Body of pancreas (tissue), 2 donors: ENCODE measurements around the gene LTC4S.

DNA sequence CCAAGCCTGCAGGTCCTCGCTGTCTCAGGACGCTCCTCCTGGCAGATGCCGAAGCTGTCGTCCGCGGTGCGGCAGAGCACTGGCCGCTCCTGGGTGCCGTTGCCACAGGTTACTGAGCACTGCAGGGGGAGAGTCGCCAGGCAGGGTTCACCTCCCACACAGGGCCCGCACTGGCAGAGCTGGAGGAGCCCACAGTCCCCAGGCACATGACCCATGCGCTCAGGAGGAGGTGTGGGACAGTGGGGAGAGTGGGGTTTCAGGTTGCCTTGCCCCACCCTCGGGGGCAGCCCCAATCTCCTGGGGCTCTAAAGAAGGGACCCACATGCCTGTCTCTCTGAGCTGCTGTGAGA, 62.5 kb downstream of the ZNF354C start:
- PRO-cap = no peak
- RAMPAGE, long total RNA, 2 experiments = no peak in any of the 2 experiments

GRCh38 chr5:179270534-179271735, 74.3 kb downstream of the ADAMTS2 start:
- PRO-cap = no peak
- RAMPAGE, long total RNA, 2 experiments = no peak in any of the 2 experiments

DNA sequence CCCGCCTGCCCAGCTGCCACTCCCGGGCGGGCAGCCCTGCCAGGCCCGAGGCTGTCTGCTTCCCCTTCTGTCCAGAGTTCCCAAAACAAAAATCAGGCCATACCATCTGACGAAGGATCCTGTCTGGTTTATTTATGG, 57.1 kb downstream of the ADAMTS2 start:
- PRO-cap = no peak
- RAMPAGE, long total RNA, 2 experiments = no peak in any of the 2 experiments

DNA sequence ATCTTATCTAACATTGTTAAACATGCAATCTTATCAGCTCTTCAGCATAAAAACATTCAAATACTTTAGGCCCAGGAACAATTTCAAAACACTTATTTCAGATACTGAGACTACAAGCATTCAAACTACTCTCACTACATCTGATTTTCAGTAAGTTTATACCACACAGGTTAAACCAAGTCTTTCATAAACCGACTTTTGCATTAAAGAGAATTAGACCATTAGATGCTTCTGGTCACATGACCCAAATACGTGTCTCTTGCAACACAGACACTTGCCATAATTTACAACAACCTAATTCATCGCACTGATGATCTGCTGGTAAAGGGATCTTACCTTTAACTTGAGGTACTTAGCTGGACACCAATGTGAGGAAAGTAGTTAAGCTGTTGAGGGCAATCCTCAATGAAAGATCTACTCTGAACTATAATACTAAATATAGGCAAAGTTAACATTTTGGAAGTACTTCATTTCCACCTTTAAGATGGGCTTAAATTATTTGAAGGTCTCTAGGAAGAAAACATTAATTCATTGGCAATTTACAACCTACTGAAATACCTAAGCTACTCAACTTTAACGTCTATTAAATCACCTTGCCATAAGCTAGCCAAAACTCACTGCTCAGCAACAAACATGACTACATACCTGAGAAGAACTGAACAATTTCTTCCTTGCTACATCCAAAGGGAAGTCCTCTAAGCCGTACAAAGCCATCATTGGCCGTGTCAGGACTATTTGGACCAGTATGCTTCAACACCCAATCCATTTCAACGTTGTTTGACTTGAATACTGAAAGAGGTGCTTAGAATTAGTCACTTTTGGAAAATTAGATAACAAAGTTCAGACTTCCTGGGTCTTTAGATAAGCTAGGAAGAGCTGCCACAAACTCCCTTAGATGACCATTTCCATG, 3.0 kb downstream of the HNRNPH1 start:
- PRO-cap = no peak
- RAMPAGE, long total RNA, 2 experiments = no peak in any of the 2 experiments

DNA sequence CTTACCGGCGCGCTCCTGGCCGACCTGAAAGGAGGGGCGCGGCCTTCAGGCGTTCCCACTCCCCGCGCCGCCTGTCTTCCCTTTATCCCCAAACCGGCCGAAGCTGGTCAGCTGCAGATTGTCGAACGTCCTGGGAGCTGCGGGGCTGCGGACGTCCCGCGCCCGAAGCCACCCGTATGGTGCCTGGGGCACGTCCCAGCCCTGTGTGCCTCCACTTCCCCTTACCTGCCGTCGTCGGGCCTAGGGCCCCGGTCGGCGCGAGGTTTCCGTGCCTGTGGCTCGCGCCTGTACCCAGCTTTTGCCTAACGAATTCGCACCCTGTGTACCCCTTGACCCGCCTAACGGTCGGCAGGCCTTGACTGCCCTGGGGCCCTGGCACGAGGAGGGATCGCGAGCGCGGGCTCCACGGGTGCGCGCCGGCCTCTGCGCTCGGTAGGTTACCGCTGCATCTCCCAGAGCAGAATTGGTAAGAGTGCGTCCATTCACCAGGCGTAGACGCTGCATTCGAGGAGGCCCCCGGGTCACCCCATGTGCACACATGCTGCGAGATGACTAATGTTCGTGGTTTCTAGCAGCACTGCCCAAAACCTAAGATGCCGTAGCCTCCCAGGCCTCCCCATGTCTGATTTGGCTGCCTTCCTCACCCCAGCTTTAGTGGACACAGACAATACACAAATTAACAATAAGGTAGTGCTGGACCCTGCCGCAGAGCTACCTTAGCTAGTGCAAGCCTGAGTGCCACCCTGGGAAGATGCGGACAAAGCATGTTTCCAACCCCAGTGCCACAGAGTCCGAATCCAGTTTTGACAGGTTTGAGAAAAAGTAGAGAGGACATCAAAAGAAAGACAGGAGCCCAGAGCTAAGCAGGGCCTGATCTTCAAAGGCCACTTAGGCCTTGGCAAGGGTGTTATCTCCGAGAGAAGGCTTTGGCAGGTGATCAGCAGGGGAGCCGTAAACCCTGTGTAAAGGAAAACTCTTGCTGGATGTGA, 915 bp upstream of the HNRNPH1 start:
- PRO-cap = bidirectional peak, plus-strand start at position 110 of the sequence, minus-strand start at position 76 of the sequence
- RAMPAGE, long total RNA, 2 experiments = start-site peak on the minus strand in 1 of 2 experiments, centred at position 376 of the sequence, 14 reads per replicate

GRCh38 chr5:179709581-179710156, 10.9 kb downstream of the CANX start:
- PRO-cap = no peak
- RAMPAGE, long total RNA, 2 experiments = no peak in any of the 2 experiments

DNA sequence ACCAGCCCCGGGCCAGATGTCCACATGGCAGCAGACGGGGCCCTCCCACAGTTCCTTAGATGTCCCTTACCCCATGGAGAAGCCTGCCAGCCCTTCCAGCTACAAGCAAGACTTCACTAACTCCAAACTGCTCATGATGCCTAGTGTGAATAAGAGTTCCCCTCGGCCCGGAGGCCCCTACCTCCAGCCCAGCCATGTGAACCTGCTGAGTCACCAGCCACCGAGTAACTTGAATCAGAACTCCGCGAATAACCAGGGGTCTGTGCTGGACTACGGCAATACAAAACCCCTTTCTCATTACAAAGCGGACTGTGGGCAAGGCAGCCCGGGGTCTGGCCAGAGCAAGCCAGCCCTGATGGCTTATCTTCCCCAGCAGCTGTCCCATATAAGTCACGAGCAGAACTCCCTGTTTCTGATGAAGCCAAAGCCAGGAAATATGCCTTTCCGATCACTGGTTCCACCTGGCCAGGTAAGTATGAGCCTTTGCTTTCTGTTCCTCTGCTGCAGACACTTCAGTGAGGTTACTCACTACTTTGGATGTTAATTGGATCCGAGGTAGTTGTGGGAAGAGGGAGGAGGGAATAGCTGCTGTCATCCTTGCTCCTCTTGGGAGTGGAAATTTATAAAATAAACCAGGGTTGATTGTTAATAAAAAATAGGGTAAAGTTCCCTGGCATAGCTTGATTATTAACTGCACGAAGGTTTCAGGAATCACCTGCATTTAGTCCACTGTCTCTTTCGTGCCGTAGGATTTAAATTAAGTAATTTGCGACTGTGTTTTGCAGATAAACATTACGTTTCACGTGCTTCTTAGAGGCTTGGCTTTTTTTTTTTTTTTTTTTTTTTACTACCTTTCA, 27.3 kb upstream of the LTC4S start:
- PRO-cap = no peak
- RAMPAGE, long total RNA, 2 experiments = no peak in any of the 2 experiments

DNA sequence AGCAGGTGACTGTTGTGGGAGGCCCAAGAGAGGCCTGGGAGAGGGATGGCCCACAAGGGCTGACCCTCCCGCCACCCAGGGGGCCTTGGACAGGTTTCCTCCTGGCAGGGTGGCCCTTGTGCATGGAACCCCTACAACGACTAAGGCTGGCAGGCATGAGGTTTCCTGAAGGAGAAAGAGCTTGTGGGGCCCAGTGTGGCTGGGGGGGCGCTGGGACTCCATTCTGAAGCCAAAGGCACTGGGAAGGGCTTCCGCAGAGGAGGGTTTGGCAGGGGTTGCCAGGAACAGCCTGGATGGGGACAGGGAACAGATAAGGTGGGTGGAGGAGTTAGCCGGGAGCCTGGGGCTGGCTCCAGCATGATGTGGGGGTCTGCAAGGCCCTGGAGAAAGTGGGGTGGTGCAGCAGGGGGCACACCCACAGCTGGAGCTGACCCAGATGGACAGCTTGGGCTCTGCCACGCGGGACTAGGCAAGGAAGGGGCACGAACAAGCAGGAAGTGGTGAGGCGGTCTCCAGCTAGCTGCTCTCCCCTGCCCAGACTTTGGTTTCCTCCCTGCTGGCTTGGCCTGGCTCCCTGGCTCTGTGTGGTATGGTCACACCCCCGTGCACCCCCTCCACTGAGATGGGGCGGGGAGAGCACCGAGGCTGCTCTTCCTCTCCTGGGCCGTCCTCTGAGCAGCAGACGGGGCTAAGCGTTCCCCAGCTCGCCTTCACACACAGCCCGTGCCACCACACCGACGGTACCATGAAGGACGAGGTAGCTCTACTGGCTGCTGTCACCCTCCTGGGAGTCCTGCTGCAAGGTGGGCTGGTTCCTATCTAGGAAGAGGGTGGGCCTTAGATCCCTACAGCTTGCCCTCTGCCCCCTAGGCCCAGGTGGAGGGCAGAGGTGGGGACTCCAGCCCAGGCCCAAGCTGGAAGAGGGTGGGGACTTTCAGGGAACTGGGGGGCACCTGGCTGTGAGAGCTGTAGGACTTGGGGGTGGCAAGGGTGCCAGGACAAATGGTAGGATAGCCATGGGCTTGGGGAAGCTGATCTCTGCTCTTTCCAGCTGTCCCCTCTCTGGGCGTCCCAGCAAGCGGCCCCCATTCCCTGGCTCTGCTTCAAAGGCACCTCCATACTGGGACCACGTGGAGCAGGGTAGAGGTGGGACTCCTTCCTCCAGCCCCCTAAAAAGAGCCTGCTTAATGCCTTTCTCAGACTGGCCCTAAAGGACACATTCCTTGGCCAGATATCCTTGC, at the start of gene LTC4S:
Gene LTC4S, plus strand, starts transcription at position 651 of the 1,241 bp plus-strand sequence.
- PRO-cap = bidirectional peak, plus-strand start at position 620 of the sequence, minus-strand start at position 543 of the sequence
- RAMPAGE, long total RNA, 2 experiments = no peak in any of the 2 experiments

DNA sequence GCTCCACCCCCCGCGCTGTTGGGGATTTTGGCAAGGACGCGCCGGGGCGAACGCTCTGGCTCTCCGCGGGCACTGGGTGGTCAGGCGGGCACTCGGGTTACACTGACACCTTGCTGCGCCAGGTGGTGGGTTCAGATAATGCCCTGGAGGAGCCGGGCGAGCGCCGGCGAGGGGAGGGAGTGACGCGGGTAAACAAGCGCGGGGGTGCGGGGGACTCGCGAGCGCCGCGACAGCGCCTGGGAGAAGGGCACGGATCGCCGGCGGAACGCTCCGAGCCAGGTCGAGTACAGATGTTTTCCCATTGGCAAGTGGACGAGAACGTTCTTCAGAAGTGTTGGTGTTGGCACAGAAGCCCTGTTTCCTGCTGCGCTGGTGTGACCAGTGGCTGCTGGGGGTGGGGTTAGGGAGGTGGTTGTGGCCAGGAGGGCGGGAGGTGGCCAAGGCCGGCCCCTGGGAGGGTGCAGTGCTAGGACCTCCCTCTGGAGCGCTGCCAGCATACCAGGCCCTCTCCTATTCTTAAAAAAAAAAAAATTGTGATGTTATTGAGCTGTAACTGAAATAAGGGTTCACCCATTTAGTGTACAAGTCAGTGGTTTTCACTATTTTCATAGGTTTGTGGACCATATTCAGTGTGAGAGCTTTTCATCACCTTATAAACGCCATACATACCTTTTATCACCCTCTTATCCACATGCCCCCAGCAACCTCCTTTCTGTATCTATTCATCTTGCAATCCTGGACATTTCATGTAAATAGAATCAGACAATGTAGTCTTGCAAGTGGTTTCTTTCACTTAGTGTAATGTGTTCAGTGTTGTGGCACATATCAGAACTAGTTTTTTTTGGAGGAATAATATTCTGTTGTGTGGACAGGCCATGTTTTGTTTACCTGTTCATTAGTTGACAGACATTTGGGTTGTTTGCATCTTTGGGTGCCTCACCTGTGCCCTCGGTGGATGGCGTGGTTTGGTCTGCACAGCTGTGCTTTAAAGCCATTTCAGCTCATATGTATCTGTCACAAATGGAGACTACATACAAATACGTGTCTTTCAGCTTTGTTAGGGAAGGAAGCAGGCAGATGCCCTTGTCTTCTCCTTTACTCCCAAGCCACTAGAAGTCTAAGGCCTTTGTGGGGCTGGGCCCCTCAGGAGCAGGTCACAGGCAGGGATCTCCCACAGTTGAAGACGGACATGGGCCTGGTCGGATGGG, 1.1 kb downstream of the SQSTM1 start:
- PRO-cap = bidirectional peak, plus-strand start at position 144 of the sequence, minus-strand start at position 325 of the sequence
- RAMPAGE, long total RNA, 2 experiments = no peak in any of the 2 experiments

- PRO-cap = no peak
- RAMPAGE, long total RNA, 2 experiments = no peak in any of the 2 experiments
Observed at GRCh38 chr5:179835866-179836491, 15.3 kb downstream of the SQSTM1 start.

DNA sequence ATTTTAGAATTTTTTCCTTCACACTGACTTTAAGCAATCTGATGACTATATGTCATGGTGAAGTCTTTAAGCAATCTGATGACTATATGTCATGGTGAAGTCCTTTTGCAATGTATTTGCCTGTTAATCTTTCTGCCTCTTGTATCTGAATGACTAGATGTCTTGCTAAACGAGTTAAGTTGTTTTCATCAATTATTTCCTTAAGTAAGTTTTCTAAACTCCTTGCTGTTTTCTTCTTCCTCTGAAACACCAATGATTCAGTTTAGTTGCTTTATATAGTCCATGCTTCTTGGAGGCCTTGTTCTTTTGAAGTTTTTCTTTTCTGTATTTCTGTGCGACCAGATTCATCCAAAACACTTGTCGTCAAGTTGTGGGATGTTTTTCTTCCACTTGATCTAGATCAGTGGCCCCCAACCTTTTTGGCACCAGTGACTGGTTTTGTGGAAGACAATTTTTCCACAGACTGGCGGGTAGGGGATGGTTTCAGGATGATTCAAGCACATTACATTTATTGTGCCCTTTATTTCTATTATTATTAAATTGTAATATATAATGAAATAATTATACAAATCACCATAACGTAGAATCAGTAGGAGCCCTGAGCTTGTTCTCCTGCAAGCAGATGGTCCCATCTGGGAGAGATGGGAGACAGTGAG, 80.2 kb downstream of the RNF130 start:
- PRO-cap = no peak
- RAMPAGE, long total RNA, 2 experiments = start-site peak on the minus strand in 1 of 2 experiments, centred at positions 183 to 498 of the sequence, 6 reads per replicate

- PRO-cap = no peak
- RAMPAGE, long total RNA, 2 experiments = no peak in any of the 2 experiments
Observed at GRCh38 chr5:180030072-180030271, 41.6 kb downstream of the RNF130 start.

- PRO-cap = no peak
- RAMPAGE, long total RNA, 2 experiments = no peak in any of the 2 experiments
Observed at GRCh38 chr5:180089762-180090057, 18.2 kb upstream of the RNF130 start.

DNA sequence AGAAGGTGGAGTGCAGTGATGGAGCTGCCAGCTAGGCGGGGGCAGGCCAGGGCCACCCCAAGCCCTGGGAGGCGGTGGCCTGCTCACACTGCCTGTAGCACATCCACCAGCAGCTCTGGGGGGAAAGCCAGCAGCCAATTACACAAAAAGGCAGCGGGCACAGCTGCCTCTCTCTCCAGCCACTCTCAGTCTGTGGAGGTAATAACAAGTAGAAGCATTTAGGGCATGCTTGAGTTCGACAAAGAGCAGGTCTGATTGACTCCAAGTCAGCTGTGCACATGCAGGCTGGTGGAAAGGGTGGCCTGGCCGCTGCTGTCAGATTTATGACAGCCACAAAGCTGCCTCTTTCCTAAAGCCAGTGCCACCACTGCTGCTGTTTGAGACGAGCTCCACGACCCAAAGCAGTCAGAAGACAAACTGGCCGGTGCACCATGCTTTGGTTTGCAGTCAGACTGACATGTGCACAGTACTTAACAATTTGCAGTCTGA, 29.0 kb downstream of the RASGEF1C start:
- PRO-cap = no peak
- RAMPAGE, long total RNA, 2 experiments = no peak in any of the 2 experiments

- PRO-cap = no peak
- RAMPAGE, long total RNA, 2 experiments = no peak in any of the 2 experiments
Observed at GRCh38 chr5:180347737-180348068, 5.4 kb downstream of the GFPT2 start.

DNA sequence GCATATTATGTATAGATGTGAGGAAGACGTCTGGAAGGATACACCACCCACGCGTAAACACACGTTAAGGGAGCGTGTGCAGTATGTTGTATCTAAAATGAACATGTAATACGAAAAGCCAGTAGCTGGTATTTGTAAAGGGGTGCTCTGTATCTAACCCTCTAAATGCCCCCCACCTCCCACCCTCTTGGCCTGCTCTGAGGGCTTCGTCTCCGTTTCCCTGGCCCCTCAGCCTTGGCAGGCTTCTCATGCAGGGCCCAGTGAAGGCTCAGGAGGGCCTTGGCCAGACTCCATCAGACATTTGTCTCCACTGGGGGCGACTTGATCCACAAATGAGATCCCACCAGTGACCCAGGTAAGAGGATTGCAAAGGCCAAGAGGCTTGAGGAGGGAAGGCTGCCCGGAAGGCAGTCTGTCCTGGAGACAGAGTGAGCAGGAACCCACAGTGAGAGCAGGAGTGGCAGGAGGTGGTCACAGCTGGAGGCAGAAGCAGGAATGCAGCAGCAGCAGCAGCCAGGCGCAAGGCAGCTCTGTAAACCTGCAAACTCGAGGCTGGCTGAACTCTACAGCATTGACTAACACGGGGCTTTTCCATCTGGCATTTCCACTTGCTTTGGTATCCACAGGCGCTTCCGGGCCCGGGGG, 15.0 kb downstream of the MGAT1 start:
- PRO-cap = no peak
- RAMPAGE, long total RNA, 2 experiments = no peak in any of the 2 experiments

DNA sequence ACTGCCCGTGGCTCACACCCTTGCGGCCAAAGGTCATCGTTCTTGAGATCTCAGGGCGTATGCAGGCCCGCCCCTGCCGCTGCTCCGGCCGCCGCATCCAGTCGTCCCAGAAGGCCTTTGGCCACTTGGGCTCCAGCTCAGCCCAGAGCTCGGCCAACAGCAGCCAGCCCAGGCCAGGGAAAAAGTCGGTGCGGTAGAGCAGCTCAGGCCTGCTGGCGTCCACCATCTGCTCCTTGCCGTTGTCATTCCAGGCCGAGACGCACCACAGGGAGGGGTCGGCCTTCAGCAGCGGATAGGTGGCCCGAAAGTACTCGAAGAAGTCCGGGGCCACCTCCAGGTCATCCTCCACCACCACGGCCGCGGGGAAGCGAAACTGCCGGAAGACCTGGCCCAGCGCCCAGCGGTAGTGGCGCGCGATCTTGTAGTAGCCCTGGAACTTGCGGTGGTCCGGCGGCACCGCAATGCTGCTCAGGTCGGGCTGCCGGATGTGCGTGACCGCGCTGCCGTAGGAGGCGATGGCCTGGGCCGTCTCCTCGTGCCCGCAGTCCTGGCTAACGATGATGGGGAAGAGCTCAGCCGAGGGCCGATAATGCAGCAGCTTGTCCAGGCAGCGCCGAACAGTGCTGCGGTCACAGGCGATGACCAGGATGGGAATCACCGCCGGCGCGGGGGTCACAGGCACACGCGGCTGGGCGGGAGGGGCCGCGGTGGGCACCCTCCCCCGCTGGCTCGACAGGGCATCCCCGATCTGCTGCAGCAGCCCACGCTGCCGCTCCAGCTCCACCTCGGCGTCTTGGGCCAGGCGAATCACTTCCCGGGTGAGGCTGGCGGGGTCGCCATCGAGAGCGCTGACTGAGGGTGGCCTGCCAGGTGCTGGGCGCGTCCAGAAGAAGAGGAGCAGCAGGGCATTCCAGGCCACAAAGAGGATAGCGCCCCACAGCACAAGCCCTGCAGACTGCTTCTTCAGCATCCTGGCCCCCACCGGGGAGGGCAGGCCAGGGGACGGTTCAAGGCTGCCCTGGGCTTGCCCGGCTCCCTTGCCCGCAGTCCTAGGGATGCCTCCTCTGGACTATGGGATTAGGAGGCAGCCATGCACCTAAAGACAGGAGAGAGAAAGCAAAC, 10.2 kb downstream of the MGAT1 start:
- PRO-cap = no peak
- RAMPAGE, long total RNA, 2 experiments = no peak in any of the 2 experiments

DNA sequence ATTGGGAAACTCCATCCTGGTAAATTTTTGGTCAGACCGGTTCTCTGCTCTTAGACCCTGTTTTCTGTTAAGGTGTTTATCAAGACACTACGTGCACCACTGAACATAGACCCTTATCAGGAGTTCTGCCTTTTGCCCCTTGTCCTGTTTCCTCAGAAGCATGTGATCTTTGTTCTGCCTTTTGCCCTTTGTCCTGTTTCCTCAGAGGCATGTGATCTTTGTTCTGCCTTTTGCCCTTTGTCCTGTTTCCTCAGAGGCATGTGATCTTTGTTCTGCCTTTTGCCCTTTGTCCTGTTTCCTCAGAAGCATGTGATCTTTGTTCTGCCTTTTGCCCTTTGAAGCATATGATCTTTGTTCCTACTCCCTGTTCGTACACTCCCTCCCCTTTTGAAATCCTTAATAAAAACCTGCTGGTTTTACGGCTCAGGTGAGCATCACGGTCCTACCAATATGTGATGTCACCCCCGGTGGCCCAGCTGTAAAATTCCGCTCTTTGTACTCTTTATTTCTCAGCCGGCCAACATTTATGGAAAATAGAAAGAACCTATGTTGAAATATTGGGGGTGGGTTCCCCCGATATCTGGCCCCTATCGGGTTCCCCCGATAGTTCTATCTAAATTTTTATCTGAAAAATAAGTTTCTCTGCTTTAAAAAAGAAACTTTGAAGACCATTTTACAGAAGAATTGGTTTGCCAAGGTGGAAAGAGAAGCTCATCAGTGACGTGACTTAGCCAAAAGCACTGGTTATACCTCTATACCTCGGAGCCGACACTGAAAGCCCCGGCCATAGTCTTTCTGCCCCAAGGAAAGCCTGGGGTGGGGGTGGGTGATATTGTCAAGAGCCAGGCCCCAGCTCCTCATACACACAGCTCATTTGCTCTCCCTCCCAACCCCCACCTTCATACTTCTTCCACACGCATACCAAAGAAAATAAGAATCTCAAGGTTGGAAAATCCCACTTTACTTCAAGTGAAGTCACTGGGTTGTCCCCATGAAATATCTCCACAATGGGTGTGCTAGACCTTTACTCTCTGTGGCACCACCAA, 26.7 kb upstream of the MGAT1 start:
- PRO-cap = unidirectional peak, plus-strand start at position 354 of the sequence
- RAMPAGE, long total RNA, 2 experiments = no peak in any of the 2 experiments

- PRO-cap = no peak
- RAMPAGE, long total RNA, 2 experiments = no peak in any of the 2 experiments
Observed at GRCh38 chr5:181160296-181160808, 13.0 kb downstream of the OR2V2 start.

GRCh38 chr5:181163938-181164523, 16.6 kb downstream of the OR2V2 start:
- PRO-cap = no peak
- RAMPAGE, long total RNA, 2 experiments = no peak in any of the 2 experiments